ENCODE measurements around the gene TM9SF4.

DNA sequence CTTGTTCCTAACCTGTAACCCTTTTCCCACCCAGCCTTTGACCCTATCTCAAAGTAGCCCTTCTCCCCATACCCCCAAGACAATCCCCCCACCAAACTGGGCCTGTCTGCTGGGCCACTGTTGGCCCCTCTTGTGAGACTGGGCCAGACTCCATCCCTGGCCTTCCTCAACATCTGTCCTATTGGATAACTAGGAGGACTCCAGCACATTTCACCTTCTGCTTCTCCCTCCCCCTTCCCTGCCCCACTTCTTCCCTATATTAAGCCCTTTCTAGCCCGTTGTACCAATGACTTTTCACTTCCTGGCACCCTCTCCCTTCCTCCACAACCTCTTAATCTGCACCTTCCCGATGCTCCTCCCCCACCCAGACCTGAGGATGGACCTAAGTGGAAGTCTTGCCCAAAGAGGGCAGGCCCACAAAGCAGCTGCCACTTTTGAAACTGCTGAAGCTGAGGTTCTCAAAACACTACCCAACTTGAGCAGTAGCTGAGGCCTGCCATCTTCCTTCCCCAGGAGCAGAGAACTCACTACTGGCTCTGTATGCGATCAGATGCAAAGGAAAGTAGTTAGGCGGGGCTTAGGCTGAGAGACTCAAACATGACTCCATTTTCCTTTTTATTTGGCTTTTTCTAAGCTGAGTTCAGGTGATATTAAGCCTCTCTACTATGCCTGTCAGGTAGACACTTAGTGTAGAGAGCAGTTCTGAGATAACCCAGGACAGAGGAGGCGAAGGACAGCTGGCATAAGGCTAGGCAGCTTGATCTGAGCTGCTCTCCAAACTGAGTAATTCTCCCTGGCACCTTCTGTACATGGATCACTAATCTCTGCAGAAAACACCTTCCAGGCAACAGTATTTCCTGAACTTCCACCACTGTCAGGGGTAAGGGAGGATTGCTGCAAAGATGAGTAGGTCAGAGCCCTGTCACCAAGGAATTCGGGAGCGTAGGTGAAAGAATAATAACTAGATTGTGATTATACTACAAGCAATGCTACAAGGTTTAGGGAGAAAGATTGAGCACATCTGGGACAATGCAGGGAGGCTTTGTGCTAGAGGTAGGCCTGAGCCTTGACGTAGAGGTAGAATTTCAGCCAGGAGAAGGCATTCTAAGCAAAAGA is 1.6 kb downstream of the HM13 start:
- PRO-cap, result unidirectional peak, minus-strand start at position 526 of the sequence

DNA sequence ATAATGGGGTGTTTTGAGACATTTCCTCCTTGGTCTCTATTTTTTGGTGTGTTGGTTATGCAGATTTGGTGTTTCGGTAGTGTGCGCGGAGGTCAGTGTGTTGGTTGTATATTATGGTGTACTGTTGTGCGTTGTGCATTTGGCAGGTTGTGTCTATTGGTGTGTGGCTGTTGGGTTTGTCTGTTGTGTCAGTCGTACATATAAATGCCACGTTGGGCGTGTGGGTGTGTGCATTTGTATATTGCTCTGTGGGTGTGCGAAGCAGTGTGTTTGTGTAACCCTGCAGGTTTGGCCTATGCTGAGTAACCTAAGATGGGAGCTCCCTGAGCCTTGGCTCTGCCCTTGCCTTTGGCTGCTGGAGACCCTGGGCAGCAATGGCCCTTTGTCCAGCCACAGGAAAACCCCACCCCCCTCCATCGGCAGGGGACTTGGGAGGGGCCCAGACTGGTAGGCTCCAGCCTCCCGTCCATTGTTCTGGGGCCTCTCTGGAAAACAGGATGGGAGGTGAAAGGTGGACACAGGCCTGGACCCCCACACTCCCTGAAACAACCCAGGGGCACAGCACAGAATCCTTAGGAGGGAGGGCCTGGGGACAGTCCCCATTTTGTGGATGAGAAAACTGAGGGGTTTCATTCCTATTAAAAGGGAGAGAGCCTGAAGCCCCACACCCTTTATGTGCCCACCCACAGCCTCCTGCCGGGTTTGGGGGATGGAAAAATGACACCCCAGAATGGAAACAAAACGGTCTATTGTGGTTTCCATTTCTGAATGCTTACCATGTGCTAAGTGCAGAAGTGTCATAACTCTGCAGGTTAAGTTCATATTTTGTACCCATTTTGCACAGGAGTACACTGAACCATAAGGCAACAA is 10.2 kb upstream of the ID1 start:
- PRO-cap, result bidirectional peak, plus-strand start at position 469 of the sequence, minus-strand start at position 350 of the sequence

DNA sequence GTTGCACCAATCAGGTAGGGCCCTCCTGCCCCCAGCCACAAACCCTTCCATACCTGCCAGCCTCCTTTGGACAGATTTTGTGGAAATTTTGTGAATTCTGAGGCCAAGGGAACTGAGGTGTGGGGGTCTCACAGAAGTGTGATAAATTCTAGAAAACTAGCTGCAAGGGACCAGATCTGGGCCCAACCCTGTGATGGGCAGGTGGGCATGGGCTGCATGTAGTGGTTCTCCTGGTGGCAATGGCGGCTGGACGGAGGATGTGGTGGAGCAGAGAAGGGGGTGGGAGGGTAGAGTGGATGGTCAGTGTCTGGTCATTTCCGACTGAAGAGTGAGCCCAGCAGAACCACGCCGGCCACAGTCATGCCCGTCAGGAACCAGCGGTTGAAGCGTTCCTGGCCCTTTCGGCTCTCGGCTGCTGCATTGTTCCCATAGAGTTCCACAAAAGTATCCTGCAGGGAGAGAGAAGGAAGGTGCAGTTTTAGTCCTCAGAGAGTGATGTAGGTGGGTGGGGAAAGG is 28.0 kb downstream of the COX4I2 start:
- PRO-cap, result no peak

DNA sequence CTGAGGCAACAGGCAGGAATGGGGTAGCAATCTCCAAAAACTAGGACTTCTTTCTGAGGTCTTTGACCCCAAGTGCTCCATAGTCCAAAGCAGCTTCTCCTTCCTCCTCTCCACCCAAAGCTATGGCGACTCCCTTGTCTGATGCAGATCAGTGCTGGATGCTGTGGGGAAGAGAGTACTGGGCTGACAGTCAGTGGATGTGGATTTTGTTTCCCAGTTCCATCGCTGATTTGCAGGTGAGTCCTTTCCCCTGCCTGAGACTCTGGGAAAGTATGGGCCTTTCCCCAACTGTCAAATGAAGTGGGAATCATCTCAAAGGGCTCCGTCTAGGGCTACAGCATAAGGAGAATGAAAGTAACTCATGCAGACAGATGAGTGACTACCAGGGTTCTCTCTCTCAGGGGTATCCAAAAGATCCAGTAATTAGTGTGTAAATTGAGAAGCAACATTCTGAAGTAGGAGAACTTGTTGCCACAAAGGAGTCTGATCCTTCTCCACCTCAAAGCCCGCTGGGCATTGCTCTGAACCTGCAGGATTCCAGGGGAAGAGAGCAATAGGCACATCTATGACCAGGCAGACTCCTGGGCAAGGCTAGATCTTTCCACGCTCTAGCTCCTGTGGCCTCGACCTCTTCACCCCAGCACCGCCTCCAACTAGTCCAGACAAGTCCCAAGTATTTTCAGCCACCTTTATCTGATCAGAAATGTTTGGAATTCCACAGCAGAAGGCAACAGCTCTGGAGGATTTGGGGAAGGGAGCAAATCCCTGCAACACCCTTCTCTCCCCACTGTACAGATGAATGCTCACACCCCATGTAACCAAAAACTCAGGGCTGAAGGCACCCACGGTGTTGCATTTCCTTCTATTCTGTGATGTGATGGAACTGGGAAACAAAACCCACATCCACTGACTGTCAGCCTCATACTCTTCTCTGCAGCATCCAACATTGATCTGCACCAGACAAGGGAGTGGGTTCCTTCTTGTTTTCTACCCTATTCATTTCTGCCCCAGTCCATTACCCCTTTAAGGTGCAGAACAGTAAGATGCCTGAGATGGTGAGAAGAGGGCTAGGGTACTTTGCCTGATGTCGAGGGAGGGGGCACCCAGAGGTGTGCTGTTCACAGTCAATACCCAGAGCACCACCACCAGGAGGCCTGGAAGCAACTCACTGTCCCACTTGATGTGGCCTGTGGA is 40.8 kb downstream of the COX4I2 start:
- PRO-cap, result no peak

DNA sequence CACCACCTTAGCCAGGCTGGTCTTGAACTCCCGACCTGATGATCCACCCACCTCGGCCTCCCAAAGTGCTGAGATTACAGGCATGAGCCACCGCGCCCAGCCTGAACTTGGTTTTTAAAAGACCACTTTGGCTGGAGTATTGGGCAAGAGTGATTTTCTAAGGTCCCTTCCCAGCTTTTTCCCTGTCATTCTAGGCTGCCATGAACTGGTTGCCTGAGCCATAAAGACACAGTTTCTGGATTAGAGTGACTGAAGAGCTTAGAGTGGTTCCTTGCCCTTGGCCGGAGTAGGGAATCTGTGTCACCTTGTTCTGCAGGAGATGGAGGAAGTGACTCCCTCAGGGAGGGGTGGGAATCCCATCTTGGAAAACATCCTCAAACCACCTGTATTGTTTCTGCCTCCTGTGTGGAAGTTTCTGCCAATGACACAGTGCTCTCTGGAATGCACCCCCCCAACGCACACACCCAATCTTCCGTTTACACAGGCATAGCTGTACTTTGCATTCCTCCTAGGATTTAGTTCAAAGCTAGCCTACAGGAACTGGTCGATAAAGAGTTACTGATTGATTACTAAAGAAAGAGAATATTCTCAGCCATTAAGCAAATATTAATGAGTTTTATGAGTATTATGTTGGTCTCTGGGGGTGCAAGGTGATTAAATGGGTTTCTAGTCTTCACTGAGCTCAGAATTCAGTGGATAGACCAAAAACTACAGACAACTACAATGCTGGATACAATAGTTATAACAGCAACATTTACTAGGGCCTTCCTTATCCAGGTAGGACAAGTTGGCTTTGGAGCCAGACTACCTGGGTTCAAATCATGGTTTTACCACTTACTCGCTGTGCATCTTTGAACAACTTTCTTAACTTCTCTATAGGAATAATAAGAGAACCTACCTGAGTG is 18.1 kb downstream of the BCL2L1 start:
- PRO-cap, result bidirectional peak, plus-strand start at position 685 of the sequence, minus-strand start at position 297 of the sequence

GRCh38 chr20:31710318-31711319 is 12.0 kb downstream of the BCL2L1 start:
- PRO-cap, result no peak

DNA sequence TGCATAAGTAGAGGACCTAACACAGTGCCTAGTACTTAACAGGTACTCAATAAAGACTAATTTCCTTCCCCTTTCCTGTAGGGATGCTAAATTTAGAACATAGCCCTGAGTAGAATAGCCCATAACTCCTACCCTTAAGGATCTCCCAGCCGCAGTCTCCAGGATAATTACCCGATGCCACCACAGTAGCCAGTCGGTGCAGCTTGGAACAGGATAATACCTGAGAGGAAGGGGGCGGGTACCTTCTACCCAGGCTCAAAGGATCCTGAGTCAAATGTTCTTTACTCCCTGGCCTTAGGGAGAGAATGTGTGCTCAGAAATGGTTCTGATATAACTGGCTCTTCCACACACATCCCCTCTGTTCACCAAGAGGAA is 3.5 kb downstream of the BCL2L1 start:
- PRO-cap, result bidirectional peak, plus-strand start at position 284 of the sequence, minus-strand start at position 158 of the sequence

DNA sequence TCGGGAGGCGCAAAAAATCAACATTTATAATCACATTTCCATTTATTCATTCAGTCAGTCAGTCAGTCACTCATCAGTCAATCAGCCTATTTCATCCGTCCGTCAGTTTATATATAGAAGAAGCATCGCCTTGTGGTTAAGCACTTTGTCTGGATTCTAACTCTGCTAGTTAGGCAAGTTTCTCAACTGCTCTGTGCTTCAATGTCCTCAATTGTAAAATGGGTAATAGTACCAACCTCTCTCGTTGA is 1.3 kb upstream of the BCL2L1 start:
- PRO-cap, result no peak

GRCh38 chr20:31810028-31810753 is 9.0 kb upstream of the MYLK2 start:
- PRO-cap, result no peak

GRCh38 chr20:31822189-31823064 is 3.3 kb downstream of the MYLK2 start:
- PRO-cap, result no peak

DNA sequence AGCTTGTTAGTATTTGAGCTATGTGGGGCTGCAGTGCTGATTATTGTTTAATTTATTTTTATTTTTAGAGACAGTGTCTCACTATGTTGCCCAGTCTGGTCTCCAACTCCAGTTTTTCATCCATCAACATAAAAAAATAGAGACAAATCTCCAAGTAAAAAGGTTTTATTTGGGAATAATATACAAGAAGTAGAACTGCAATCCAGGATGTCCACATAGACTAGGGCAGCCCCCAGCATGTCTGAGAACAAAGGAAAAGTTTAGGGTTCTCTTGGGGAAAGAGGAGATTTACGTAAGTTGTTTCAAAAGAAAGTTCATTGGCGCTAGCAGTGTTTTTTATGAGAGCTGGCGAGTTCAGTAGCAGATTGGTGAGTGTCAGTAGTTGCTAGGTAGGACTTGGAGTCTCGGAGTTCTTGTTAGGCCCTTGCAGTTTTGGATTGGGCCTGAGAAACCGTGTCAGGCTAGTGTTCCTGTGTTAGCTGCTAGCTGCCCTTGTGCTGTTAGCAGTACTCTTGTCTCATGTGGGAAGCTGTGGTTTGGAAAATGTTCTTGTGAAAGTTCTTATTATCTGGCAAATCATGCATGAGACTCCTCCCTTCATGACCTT is 24.6 kb downstream of the TTLL9 start:
- PRO-cap, result no peak

- PRO-cap, result bidirectional peak, plus-strand start at chr20:32109506, minus-strand start at chr20:32109386; bidirectional peak, plus-strand start at chr20:32109738, minus-strand start at chr20:32109687
These were observed at the start of gene TM9SF4 for GRCh38 chr20:32109271-32109869. TM9SF4 (plus strand) TSS chr20:32109714.

DNA sequence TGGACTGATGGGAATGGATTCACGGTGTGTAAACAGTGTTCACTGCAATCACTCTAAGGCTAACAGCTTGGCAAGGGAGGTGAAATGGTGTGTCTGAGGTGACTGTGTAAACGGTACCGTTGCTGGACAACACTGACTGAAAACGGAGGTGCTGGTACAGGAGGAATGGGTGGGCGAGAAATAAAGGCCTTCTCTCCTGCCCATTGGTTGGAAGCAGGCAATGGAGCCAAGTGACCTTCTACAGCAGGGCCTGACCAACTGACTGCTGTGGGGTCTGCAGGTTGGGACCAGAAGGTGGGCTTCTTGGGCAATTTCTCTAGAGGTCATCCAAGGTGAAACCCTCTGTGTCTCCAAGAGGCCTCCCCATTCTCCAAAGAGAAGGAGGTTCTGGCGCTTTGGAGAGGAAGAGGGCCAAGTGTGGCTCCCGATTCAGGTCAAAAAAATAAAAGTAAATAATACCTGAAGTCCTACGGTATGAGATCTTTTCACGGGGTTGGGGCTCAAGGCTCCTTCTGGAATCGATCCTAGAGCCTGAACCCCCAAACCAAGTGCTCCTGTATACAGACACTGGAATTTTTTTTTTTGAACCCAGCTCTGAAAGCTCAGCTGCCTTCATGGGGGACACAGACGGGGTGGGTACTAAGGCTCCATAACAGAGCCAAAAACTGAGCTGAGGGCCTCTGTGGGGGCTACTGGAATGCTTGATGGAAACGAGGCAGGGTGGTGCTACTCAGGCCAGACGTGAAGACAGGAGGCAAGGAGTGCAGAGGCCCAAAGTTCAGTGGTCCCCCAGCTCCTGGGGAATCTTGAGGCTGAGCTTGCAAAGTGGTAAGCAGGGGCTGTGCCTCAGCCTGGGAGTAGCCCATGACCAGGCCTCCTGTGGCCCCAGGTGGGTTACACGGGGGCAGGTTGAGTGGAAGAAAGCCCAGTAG is 11.5 kb downstream of the PLAGL2 start:
- PRO-cap, result no peak

DNA sequence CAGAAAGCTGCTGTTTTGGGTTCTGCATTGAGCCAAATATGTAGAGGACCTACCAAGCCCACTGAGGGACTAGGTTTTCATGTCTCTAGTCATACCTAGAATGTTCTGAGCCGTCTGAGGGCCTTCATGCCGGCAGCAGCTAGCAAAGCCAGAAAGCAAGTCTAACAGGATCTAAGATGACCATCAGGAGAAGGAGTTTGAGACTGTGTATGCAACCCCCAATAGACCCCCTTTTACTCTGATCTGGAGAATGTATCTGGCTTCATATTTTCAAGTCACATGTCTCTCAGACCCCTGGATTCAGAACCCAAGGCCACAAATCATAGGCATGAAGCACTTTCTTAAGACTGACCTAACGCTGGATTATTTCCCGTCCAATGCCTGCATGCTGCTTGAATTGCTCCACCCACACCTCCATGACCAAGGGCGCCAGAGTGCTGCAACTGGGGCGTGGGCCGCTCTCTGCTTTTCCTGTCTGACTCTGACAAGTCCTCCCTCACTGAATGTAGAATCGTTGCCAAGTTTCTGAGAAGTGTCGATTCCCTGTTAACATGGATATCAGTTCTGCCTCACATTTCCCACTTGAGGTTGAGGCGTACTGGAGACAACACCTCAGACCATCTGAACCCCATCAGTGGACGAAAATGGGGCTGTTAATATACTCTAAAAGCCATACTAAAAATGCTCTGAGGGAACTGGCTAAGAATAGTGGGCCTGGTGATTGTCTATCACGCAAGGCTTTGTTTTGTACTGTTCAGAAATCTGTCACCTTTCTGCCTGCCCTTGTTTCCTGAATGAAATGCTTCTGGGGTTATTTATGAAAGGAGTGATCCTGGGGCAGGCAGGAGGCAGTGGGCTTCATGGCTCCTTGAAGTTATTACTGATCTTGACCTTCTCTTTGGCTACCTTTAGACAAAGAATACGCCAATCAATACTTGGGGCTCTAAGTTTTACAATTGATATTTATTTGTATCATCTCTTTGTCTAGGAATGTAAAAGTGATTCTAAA is 23.9 kb upstream of the ASXL1 start:
- PRO-cap, result no peak

DNA sequence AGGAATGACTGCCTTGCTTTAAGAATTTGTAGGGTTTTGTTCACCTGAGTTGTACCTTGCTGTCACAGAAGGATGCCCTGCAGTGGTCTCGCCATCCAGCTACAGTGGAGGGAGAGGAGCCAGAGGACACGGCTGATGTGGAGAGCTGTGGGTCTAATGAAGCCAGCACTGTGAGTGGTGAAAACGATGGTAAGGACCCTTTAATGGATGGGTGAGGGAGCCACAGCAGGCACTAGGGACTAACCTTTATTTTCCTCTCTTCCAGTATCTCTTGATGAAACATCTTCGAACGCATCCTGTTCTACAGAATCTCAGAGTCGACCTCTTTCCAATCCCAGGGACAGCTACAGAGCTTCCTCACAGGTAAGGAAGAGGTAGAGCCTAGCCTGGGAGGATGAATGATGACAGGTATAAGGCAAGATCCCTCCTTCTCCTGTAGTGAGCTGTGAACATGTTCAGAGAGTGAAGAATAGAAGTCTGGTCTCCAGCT is 70.0 kb downstream of the ASXL1 start:
- PRO-cap, result no peak

DNA sequence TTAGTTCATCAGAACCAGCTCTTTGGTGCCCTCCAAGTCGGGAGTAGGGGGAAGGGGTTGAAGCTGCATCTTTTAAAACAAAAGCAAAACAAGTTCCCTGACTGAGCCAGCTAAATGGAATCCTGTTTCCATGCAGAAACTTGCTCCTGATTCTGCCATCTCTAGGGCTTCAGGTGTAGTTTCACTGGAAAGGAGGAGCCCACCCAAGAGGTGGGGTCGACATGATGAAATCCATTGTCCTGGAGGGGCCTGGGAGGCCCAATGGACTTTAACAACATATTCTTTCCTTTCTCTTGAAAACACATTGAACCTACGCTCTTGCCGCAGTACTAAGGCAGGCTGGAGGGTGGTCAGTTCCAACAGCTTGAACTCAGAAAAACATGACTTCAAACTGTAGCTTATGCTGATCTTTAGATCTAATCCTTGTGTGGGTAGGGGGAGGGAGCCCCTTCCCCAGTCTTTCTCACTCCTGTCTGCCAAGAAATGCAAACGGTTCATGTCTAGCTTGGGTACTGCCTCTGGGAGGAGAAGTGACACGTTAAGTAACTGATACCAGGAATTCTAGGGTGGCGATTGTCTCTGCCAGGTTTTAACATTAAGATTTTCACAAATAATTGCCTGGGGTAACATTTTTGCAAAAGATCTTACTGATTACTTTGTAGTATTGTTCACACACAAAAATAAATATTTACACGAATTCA is 86.9 kb downstream of the ASXL1 start:
- PRO-cap, result no peak

DNA sequence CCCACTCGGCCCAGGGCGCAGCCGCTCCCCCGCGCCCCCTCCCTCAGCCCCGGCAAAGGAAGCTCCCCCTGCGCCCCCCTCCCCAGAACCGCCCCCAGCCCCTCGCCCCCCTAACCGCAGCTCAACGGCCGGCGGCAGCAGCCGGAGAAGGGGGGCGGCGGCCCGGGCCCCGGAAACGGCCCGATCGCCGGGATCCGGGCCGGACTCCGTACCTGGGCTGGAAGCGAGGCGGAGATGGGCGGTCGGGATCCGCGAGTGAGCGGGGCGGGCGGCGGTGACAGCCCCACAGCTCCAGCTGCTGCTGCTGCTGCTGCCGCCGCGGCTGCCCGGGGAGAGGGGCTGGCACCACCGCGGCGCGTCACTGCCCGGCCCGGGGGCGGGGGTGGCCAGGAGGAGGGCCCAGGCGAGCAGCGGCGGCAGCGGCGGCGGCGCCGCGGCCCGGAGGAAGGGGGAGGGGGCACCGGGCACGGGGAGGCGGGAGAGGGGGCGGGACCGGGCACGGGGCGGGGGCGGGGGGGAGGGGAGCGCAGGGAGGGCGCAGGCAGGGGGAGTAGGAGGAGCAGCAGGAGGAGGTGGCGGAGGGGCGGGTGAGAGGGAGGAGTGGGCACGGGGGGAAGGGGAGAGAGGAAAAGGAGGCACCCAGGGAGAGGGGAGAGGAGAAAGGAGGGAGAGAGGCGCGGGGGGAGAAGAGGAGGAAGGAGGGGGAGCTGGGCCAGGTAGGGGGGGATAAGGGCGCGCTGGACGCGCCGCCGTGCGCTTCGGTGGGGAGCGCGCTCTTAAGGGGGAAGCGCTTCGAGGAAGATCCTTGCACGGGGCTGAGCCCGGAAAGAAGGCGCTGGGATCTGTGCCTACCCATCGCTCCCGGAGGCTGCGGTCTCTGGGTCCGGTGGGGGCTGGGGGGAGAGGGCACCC is 101.7 kb downstream of the NOL4L start:
- PRO-cap, result bidirectional peak, plus-strand start at position 524 of the sequence, minus-strand start at position 363 of the sequence; bidirectional peak, plus-strand start at position 715 of the sequence, minus-strand start at position 829 of the sequence

GRCh38 chr20:32485510-32485864 is 99.6 kb downstream of the NOL4L start:
- PRO-cap, result no peak

DNA sequence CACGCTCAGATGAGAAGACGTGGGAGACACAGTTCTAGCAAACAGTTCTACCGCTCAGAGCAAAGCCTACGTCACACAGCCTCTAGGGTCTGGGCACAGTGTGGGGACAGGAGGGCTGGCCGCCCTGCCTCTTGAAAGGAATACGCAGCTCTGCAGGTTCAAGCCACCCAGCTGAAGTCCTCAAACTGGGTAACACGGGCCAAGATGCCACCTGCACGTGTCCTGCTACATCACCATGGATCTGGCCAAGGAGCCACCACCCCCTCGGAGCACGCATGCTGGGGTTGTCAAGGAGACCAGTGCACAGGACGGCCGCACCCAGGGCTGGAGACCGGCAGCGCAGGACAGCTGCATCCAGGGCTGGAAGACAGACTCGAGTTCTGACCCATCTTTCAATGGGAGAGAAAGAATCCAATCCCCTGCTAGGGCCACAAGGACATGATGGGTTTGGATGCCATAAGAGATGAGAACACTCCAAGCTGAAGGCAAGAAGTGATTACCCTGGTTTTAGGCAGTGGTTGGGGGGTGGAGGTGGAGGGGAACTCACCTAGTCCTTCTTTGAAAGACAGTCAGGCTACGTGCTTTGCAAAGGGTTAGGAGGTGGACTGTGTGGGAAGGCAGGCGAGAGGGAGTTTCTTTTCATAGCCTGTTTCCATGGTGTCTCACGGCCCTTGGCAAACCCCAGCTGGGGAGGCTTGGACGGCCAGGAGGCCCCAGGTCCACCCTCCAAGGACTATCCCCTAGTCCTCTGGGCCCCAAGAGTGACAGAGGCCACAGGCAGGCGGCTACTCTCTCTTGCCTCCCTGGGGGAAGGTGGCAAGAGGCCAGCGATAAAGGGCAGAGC is 74.7 kb downstream of the NOL4L start:
- PRO-cap, result no peak

- PRO-cap, result no peak
These were observed 46.5 kb downstream of the NOL4L start for GRCh38 chr20:32538268-32539432.